Bronchial epithelial cell (primary cell): ENCODE measurements around a stretch of chr2.

DNA sequence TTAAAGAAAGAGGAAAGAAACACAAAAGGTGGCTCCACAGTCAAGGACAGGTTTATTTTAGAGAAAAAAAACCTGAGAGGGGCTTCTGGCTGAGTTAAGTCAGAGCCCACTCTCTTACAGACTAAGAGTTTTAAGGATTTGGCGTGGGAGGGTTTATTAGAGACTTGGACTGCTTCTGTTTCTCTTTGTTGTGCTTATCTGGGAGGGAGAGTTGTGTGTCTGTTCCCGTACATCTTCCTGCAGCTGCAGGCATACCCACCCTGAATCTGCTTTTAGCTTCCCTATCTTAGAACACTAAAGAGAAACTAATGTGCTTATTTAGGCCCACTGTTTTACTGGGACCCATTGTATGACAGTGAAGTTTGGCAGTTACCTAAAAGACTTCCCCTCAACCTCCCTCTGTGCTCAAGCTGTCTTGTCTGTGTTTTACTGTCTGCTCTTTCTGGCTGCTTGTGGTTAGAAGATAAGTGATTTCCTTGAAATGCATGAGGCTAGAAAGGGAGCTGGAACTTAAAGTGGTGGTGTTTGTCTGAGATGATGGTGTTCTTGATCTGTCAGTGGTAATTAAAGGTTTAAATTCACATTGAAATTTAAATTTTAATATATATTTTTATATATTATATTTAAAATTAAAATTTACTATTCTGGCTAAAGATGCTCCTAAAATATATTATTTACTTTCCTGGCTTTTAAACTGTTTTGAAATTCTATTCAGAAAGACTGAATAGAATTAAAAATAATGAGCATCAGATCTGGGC is 2.8 kb downstream of the RSAD2 start:
- RRBS, 2 experiments: no CpG with 5 or more reads among the region's 2 CpGs

DNA sequence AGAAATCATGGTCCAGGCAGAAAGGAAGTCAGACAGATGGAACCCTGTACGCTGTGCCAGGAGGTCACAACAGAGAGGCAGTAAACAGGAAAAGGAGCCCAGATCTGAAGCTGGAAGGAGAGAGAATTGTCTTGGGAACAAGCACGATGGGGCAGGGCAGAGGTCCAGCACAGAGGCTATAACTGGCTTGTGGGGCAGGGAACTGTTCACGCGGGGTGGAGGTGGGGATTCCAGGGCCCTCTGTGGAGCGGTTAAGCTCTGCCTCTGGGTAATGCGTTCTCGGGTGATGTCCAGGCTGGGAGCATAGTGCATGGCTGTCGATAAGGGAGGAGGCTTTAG is 76.1 kb downstream of the RNF144A start:
- RRBS, 2 experiments: no CpG with 5 or more reads among the region's 8 CpGs

DNA sequence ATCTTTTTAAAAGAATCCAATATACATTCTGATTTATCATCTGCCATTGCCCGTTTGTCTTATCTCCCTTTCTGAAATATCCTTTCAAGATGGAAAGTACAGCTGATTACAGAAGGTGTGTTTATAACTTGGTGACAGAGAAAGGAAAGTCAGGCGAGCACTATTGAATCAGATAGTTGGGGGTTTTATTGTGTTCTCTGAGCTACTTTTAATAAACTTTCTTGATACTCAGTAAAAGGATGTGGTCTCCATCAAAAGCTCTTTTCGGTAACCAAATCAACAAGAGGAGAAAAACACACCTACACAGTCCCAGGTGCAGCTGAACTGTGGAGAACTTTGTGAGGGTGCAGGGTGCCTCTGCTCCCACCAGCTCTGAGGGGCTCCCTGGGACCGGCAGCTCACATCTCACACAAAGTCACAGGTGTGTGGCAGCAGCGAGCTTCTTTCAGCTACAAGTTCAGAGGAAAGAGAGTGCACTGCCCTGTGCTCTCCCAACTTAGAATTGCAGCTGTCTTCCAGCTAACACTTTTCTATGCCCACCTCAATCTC is 650.4 kb downstream of the RNF144A start:
- RRBS, 2 experiments: no CpG with 5 or more reads among the region's 5 CpGs

GRCh38 chr2:7572485-7572967 is 655.3 kb downstream of the RNF144A start:
- RRBS, 2 experiments: no CpG with 5 or more reads among the region's 8 CpGs

DNA sequence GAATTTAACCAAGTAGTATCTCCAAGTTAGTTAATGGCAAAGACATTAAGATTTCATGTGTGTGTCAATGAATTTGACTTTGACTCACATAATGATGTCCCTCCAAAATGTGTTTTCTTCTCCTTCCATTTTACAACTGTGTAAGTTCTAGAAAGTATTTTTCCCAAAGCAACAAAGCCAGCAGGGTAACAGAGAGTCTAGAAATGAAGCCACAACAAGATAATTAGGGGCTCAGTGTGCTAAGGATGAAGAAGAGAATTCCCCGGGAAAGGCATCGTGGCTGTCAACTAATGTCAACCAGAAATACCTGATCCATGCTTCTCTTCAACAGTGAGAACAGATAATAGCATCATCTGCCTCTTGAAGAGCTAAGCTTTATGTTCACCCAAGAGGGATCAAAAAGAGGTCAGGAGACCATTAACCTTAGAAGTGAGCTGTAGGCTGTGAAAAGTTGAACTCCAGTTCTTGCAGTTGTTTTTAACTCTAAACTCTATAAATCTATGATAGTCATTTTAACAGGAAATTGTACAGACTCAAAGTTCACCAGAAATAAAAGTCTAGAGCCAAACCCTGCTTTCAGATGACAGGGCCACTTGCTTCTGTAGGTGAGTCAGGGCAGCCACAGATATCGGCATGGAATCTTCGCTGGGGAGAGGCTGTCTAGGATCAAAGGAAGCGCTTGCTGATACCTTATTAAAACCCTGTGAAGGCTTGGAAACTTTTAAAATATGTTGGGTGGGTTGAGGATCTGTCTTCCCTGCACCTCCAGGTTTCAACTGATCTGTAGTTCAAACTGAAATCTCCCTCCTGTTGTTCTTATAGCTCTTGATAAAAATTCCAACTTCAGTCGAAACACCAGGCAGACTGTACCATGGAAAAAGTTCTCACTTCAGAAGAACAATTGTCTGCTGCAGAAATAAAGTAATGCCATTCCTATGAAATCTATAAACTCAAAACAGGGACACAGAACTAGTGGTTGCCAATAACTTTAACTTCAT is 540.6 kb upstream of the ID2 start:
- RRBS, 2 experiments: no CpG with 5 or more reads among the region's 6 CpGs

DNA sequence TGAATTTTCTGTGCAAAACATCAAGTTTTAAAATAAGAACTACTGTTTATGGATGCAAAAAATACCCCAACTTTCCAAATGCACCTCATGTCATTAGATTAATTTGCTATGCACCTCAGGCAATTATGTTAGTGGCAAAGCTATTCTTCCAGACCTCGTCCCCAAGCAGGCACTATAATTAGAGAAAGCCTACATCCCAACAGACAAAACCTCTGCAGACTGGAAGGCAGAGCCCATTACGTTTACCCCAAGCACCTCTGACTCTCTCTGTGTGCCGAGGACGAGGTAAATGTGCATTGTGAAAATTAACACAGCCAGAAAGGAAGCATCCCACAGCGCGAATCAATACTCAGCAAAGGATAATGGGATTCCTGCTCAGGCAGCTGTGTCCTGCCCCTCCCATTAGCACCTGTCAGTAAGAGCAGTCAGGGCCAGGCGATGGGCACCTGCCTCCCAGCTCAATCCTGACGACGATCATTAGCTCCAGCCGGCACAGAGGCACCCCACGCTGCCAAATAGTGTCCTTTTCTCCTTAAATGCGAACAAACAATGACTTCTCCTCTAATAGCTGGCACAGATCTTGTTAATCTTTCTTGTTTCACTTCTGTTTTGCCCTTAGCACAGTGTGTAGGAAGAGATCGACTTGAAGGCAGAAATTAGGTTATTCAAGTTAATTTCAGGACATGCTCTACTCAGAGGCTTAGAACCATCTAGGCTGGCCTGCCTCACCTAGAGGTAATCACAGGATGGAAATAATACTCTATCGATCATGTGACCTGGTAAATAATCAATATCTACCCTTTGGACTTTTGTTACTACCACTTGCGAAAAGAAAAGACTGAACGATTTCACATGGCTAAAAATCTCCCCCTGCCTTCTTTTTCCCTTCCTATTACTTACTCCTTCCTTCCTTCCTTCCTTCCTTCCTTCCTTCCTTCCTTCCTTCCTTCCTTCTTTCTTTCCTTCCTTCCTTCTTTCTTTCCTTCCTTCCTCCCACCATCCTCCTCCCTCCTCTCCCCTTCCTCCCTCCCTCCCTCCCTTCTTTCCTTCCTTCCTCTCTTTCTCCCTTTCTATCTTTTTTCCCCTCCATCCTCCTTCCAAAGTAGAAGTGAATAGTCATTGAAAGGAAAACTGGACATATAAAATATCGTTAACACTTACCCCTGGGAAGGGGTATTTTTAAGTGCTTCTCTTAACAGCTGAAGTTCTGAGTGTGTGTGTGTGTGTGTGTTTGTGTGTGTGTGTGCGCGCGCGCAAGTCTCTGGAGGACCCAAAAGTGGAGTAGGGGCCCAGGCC is 487.9 kb upstream of the ID2 start:
- RRBS, 2 experiments: no CpG with 5 or more reads among the region's 21 CpGs

- RRBS, 2 experiments: no CpG with 5 or more reads among the region's 2 CpGs
Measured at GRCh38 chr2:8241176-8241598, 440.7 kb upstream of the ID2 start.

DNA sequence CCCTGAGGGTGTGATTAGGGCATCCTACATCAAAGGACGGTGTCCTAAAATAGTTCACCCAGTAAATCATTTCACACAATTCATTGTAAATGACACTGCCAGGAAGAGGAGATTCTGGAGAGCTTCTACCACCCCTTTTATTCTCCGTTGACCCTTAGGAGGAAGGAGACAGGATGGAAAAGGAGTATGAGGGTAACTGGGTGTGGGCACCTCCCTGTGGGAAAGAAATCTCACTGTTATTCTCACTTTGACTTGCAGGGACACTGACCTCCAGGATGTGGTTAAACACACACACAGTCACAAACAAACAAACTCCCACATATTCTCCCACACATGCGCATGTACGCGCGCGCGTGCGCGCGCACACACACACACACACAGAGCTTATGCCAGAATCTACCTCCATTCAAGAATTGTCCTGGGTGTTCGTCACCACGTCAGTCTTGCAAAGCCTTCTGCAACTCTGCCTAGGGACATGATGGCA is 256.4 kb upstream of the ID2 start:
- RRBS, 2 experiments: no CpG with 5 or more reads among the region's 13 CpGs

GRCh38 chr2:8438585-8438890 is 243.3 kb upstream of the ID2 start:
- RRBS, 2 experiments: no CpG with 5 or more reads among the region's 3 CpGs

- RRBS, 2 experiments: no CpG with 5 or more reads among the region's 15 CpGs
Measured at GRCh38 chr2:8479152-8479888, 202.5 kb upstream of the ID2 start.

GRCh38 chr2:8496434-8497073 is 185.3 kb upstream of the ID2 start:
- RRBS, 2 experiments: no CpG with 5 or more reads among the region's 6 CpGs

DNA sequence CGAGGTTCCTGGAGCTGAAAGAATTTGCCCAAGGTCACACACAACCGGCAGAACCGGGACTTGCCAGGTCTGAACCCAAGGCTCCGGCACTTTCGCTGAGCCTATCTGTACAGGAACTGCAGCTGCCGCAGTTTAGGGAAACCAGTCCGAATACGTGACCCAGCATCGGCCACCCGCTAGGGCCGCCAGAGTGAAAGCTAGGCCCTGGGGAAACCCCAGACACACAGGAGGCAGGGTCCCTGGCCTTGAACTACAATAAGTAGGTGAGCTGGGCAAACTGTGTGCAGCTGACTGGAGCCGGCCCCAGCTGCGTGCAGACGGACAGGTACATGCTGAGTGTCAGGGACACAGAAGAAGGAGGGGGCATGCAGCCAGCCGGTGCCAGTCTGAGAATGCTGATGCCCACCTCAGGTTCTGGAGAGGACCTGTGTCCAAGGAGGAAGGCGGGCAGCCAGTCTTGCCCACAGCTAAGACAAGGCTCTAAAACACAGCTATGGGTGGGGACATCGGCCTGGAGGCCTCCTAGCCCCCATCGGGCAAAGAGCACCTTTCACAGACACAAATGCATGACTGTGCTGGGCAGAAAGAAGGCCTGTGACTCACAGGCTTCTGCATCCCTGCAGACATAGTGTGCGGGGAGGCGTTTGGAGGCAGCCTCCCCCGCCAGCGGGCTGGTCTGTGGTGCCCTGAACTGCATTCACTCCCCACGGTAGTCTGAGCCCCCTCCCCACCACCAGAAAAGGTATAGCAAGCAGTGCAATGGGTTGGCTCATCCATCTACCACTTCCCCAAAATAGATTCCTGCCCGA is 107.4 kb upstream of the ID2 start:
- RRBS, 2 experiments: 64 to 80% methylated on average over 3 to 4 of the region's 24 CpGs

DNA sequence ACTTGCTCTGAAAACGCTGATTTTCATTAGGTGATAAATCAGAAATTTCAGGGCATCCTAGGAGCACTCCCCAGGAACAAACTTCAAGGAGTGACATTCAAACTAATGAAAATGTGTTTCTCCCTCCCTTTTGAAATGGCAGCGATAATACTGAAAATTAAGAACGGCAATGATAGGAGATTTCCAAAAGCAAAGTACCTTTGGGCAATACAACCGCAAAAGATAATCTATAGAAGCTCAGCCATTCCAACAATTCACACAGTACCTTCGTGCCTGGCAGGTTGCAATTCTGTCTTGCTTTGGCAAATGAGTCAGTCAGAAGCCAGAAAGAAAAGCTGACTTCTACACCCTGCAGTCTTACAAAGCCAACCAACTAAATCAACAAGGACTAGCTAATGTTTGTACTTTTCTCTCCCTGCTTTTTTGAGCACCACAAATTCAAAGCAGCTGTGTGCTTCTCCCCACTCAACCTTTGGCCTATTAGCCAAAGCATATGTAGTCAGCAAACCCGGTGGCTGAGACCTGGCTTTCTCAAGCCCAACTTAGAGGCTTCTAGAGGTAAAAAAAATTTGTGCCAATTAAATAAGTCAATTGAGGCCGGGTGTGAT is 25.7 kb upstream of the ID2 start:
- RRBS, 2 experiments: 41 to 65% methylated on average over 1 to 2 of the region's 7 CpGs

- RRBS, 2 experiments: no CpG with 5 or more reads among the region's 14 CpGs
Measured at GRCh38 chr2:8680090-8680848, 1.6 kb upstream of the ID2 start.

DNA sequence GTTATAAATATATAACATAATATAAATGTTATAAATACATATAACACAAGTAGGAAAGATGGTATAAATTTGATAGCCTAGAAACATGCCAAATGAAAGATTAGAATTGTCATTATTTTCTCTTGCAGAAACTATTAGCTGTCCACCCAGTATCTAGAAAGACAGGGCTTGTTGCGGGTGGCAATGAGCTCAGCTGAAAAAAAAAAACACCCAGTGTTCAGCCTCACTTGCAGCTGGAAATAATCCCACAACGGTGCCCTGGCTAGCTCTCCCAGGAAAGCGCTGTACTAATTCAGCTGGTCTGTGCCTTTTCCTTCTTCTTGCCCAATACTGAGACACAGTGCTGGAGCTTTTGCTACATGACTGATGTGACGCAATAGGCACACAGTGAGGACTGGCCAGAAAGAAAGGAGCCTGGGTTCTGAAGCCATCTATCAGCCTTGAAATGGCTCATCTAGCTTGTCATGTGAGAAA is 16.2 kb downstream of the KIDINS220 start:
- RRBS, 2 experiments: no CpG with 5 or more reads among the region's 4 CpGs

DNA sequence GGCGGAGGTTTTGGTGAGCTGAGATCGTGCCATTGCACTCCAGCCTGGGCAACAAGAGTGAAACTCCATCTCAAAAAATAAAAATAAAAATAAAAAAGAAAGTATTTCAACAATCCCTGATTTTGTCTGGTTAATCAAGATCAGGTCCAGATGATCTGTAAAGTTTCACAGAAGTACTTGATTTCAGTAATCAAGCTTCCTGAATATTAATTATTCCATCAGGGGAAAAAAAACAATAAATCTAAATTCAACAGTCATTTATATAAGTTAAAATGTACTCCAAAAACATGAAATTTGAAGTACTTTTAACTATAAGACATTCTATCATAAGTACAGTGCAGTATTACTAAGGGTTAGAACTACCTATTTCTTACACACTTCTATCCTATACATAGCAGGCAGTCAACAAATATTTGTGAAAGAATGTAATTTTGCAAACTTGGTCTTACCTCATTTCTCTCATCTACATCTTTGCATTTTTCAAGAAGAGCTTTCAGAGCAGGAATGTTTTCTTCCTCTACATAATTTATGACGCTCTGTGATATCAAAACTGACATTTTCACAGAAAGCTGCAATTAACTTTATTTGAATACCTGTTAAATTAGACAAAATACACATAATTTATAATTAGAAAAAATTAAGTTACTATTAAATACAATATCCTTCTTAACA is 10.7 kb downstream of the KIDINS220 start:
- RRBS, 2 experiments: no CpG with 5 or more reads among the region's 3 CpGs

DNA sequence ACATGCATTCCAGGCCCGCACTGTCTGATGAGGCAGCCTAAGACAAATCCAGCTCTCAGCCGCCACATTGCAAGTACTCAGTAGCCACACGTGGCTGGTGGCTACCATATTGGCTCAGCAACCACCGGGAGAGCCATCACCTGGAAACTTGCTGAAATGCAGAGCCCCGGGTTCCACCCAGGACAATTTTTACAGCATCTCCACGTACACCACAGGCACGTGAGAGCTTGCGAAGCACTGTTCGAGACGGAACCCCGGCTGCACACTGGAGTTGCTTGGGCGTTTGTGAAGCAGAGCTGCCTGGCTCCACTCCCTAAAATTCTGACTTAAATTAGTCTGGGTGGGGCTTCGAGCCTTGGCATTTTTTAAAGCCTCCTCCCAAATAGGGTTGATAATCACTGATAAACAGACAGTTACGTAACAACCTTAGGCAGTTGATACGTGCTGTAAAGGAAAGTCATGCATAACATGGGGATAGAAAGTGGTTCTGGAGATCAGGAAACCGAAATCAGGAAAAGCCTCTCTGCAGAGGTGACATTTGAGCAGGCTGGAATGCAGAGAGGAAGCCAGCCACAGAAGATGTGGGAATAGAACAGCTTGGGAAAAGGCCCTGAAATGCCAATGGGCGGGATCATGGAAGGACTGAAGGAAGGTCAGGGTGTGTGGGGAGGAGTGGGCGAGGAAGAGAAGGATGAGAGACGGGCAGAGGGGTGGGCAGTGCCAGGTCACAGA is 6.2 kb downstream of the ASAP2 start:
- RRBS, 2 experiments: 21 to 26% methylated on average over 6 of the region's 19 CpGs

DNA sequence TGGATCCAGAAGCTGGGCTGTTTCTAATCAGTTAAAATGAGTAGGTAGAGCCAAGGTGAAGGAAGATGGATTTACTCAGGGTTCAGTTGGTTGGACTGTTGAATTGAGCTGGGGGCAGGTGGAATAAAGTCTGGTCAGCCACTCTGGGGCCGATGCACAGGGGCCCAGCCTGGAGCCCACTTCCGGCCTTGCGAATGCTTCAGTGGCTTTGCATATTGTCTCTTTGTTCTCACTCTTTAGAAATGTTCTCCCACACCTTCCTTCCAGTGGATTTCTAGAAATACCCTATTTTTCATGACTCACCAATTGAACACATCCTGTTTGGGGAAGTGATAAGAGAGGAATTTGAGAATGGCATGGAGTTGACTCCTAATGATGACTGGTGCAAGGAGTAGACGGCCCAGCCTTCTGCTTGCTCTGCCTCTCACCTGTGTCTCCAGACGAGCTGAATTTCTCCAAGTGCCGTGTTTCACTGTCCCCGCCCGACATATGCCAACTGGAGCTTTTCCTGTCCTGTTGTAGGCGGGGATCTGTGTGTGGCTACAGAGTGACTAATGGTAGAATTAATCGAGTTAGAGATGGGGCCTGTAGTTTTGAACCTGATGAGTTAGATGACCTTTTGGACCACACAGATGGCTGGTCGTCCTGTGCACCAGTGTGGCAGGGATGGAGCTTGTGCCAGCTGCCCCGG is 28.2 kb downstream of the ASAP2 start:
- RRBS, 2 experiments: no CpG with 5 or more reads among the region's 12 CpGs

DNA sequence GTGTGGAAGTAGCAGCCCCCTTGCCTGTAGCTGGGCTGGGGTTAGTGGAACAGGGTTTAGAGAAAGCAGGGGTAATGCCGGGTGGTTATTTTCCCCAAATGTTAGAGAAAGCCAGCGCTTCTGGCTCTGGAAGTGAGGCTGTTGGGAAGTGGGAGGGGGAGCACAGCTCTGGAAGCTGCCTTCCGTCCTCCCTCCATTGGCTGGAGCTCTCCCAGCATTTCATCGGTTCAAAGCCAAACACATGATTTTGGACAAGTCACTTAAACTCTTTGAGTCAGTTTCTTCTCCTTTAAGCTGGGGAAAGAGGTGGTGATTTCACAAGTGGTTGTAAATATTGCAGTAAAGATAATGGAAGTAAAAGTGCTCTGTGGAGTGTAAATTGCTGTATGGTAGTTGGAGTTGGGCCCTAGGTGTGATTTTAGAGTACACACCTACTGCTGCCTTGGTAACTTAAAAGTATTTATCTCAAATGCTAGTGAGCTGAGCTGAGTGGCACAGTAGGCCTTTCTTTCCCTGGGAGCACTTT is 54.6 kb downstream of the ASAP2 start:
- RRBS, 2 experiments: no CpG with 5 or more reads among the region's 4 CpGs

GRCh38 chr2:9327647-9328355 is 95.5 kb downstream of the ITGB1BP1 start:
- RRBS, 2 experiments: no CpG with 5 or more reads among the region's 12 CpGs